ENCODE measurements around a stretch of chr5.

- RRBS: no CpG with 5 or more reads among the region's 7 CpGs
Observed at GRCh38 chr5:162883371-162883691, 554.1 kb upstream of the CCNG1 start.

DNA sequence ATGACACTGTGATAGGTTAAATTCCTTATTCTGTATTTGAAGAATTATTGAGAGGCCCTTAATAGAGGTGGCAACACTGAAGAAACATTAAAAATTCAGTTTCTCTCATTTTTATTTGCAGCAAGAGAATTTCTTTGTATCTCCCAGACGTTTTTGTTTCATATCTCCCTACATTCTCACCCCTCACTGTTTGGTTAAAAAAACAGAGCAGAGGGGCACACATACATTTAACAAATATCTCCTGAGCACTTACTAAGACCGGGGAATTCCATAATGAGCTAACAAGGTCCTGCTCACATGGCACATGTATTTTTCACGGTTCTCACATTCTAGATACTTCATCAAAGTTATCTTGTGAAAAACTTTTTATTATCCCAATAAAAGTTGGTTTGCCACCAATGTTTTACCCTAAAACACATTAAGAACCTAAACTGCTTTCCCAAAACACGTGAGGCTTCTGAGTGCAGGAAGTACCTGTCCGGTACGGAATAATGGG, 455.8 kb upstream of the CCNG1 start:
- RRBS: no CpG with 5 or more reads among the region's 6 CpGs

- RRBS: no CpG with 5 or more reads among the region's 19 CpGs
Observed at GRCh38 chr5:163565668-163566247, 60.3 kb downstream of the MAT2B start.

- RRBS: no CpG with 5 or more reads among the region's 3 CpGs
Observed at GRCh38 chr5:167819376-167819739, 472.1 kb upstream of the WWC1 start.

GRCh38 chr5:168262730-168263453, 28.6 kb upstream of the WWC1 start:
- RRBS: no CpG with 5 or more reads among the region's 20 CpGs

GRCh38 chr5:168299902-168300496, 8.6 kb downstream of the WWC1 start:
- RRBS: no CpG with 5 or more reads among the region's 7 CpGs

- RRBS: no CpG with 5 or more reads among the region's 9 CpGs
Observed at GRCh38 chr5:168374215-168374923, 82.9 kb downstream of the WWC1 start.

- RRBS: no CpG with 5 or more reads among the region's 25 CpGs
Observed at GRCh38 chr5:168579655-168580126, 523 bp upstream of the PANK3 start.

DNA sequence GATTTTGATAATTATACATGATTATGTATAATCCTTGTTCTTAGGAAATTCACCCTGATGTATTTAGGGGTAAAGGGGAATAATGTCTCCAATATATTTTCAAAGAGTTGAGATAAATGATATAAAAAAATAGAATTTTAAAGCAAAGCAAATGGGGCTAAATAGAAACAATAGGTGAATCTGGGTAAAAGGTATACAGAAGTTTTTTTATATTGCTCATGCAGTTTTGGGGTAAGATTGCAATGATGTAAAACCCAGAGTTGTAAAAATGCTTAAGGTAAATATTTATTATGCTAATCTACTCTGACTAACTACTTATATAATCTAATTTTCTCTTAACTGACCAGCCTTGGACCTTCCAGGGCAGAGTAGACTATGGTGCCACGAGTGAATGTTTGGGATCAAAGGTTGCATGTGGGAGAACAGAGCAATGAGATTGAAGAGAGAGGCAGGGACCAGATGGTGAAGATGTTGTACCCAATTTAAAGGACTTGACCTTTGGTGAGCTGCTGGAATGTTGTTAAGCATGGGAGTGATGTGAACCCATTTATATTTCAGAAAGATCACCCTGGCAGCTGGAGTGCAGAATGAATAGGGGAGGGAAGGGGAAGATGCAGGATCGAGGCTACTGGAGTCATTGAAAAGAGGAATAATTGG, 34.8 kb upstream of the PANK3 start:
- RRBS: no CpG with 5 or more reads among the region's 2 CpGs

GRCh38 chr5:168616071-168616460, 36.9 kb upstream of the PANK3 start:
- RRBS: no CpG with 5 or more reads among the region's 10 CpGs

- RRBS: no CpG with 5 or more reads among the region's 14 CpGs
Observed at GRCh38 chr5:168683577-168684038, 104.4 kb upstream of the PANK3 start.

DNA sequence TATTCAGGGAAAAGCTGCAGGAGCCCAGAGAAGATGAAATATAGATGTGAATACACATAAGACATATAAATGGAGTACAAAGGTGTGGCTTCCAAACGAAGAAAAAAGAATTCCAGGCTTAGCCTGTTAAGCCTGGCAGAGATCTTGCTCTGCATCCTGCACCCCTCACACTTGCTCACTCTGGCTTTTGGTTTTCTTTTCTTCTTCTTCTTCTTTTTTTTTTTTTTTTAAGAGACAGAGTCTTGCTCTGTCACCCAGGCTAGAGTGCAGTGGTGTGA, 218.8 kb upstream of the PANK3 start:
- RRBS: no CpG with 5 or more reads among the region's 1 CpG

DNA sequence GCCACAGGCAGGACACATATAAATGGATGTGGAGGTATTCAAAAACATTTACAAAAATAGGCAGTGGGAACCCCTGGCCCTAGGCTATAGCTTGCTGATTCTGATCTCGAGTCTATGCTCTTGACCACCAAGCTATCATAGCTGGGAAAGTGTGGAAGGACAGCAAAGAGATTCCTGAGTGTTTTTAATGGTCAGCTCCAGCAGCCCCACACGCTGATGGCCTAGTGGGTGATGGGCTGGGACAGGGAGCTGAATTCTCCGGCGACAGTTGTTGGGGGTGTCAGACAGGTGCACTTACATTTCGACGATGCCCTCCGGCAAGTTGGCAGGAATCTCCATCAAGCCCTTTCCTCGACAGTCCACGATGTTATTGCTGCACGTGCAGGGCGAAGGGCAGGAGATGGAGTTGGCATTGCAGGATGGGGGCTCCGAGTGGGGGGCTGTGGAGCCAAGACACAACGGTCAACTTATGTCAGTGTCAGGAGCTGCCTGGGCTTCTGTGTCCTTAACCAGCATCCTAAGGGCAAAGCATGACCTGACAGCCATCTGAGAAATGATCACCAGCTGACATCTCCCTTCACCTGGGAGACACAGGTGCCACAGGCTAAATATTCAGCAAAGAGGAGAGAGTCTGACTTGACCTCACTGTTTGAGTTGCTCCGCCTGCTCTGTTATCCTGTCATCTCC, 227.1 kb upstream of the PANK3 start:
- RRBS: 98% methylated on average over 5 of the region's 14 CpGs

DNA sequence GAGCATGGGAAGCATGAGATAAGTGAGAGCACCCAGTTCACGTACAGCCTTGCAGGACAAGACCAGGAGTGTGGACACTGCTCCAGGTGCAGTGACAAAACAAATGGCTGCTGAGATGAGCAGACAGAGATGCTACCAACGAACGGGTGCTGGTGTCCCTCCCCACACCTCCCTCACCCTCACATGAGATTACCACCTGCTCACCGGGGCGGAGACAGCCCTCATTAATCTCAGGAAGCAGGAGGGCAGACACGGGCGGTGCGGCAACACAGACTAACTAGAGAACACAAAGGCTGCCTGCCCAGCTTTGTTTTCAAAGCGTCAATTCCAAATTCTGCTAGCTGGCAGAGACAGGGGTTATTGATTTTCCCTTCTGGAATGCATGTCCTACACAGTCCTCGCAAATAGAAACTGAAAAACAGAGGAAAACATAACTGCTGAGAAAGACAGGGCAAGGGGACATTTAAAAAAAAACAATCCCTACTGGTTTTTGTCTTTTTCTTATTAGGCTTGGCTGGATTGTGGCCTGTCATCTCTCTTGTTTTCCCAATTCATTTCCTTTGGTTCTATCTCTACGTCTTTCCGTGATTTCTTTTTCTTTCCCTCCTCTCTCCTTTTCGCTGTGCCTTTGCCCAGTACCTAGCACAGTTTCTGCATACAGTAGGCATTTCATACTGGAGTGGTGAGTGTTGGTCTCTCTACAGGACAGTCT, 298.4 kb upstream of the PANK3 start:
- RRBS: no CpG with 5 or more reads among the region's 13 CpGs

GRCh38 chr5:168886389-168886853, 307.3 kb upstream of the PANK3 start:
- RRBS: no CpG with 5 or more reads among the region's 6 CpGs

DNA sequence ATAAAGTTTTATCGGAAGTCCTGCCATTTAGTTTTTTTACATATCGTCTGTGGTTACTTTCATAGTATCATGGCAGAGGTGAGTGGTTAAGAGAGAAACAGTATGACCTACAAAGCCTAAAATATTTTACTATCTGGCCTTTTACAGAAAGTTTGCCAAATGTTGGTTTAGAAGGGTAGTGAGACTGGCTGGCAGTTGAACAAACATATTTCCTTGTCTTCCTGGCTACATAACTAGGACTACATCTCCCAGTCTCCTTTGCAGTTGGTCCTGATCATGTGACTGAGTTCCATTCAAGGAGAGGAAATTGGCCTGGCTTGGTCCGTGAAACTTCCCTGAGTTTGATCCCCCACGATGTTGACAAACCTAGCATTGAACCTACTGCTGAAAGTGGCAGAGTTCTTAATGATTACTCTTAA, 280.9 kb downstream of the SLIT3 start:
- RRBS: no CpG with 5 or more reads among the region's 4 CpGs

- RRBS: no CpG with 5 or more reads among the region's 5 CpGs
Observed at GRCh38 chr5:169727475-169728152, 90.5 kb downstream of the DOCK2 start.

DNA sequence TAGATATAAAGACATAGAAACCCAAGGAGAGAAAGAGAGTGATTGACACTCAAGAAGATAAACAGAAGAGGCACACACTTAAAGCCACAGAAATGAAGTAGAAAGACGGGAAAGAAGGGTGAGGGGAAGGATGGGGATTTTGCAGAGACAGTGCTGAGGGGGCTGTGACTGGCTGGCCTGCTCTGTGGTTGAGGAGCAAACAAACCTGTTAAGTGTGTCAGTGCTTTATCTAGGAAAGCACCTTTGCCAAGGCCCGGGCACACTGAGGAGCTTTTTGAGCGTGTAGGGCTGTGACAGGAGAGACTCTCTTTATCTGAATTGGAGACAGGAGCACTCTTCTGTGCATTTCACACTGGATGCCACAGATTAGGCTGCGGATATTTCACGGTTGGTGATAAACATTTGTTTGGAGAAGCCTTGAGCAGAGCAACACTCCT, 109.1 kb downstream of the DOCK2 start:
- RRBS: no CpG with 5 or more reads among the region's 5 CpGs

DNA sequence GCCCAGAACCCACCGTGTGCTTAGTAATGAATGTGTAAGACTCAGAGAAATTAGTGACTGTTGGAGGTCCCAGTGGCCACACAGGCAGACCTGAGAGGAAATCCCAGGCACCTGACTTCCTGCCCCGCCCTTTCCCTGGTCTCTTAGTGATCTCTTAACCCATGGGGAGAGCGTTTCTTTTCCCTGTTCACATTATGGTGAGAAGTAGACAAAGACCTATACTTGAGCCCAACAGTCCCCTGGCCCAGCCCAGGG, 61.4 kb upstream of the FOXI1 start:
- RRBS: no CpG with 5 or more reads among the region's 3 CpGs

GRCh38 chr5:170275261-170276037, 22.1 kb downstream of the LCP2 start:
- RRBS: no CpG with 5 or more reads among the region's 10 CpGs

Data from retinal pigment epithelial cell (primary cell).